ENCODE measurements around a stretch of chr5.

DNA sequence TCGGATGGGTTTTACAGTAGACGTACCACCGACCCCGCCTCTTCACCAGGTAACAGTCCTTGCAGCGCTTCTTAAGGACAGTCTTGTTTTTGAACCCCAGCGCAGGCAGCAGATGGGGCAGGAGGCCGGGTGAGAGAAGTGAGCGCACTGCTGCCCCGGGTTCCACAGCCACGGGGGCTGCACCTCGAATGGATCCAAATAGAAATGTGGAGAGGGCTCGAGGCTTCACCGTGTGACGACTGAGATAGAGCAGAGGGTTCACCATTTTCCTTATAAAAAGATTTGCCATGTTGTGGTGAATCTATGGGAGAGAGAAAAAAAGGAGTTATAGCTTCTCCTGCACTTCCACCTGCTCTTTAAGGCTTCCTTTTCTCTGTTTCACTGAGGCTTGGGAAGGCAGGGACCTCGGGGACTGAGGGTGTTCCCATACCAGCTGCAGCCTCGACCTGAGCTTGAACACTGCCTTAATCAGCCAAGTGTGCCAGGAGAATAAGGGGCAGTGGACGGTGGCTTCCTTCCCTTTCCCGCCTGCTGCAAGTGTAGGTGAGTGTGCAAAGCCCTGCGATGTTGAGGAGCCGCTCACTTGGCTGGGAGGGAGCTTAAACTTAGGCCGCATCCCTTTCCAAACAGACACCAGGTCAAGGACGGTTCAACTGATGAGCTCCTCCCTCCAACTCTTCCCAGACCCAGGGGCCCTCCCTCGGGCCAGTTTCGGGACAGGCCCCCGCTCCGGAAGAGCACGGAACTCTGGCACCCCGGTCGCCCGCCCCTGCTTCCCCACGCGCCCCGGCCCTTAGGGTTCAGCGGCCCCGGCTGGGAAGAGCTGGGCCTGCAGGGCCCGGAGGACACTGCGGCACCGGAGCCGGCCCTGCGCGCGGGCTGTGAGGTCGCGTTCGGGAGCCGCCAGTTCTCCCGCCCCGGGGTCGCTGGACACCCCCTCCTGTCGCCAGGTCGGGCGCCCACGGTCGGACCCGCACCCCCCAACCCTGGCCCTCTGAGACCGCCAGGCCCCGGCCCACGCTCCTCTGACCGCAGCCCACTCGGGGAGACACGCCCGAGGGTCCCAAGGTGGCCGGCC lies 651 bp downstream of the MRPL36 start:
- PRO-cap, 8 experiments: no peak in any of the 8 experiments

GRCh38 chr5:1878236-1878655 lies 4.5 kb downstream of the IRX4 start:
- PRO-cap, 8 experiments: no peak in any of the 8 experiments

DNA sequence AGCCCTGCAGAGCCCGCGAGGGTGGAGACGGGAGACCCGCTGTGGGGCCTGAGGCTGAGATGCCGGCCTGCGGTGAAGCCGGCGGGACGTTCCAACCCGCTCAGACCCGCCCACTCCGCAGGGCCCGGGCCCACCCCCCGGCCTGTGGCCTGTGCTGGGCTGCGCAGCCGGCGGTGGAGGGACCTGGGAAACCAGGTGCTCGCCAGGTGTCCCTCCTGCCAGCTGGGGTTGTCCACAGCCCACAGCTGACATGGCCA lies 48.9 kb upstream of the IRX4 start:
- PRO-cap, 8 experiments: no peak in any of the 8 experiments

- PRO-cap, 8 experiments: no peak in any of the 8 experiments
Measured at GRCh38 chr5:2011774-2012205, 129.1 kb upstream of the IRX4 start.

DNA sequence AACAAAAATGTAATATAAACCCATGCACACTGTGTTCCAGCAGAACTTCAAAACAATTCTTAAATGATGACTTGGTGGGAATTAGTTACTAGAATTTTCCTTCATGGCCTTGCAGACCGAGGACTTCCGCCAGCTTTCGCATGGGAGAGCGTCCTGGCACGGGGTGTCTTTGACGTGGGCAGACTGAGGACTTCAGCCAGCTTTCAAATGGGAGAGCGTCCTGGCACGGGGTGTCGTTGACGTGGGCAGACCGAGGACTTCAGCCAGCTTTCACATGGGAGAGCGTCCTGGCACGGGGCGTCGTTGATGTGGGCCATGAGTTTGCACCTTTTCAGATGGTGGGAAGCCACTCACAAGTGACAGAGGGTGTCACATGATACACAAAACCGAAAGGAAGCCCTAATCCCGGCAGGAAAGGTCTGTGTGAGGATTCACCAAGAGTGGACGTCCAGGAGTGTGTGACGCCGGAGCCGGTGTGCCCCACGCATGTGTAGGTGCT lies 211.3 kb upstream of the IRX4 start:
- PRO-cap, 8 experiments: no peak in any of the 8 experiments

GRCh38 chr5:2105022-2105564 lies 222.4 kb upstream of the IRX4 start:
- PRO-cap, 8 experiments: no peak in any of the 8 experiments

- PRO-cap, 8 experiments: no peak in any of the 8 experiments
Measured at GRCh38 chr5:3101005-3101629, 349.6 kb upstream of the IRX2 start.

GRCh38 chr5:3103457-3103882 lies 352.0 kb upstream of the IRX2 start:
- PRO-cap, 8 experiments: no peak in any of the 8 experiments

- PRO-cap, 8 experiments: no peak in any of the 8 experiments
Measured at GRCh38 chr5:3741200-3741558, 145.5 kb downstream of the IRX1 start.

DNA sequence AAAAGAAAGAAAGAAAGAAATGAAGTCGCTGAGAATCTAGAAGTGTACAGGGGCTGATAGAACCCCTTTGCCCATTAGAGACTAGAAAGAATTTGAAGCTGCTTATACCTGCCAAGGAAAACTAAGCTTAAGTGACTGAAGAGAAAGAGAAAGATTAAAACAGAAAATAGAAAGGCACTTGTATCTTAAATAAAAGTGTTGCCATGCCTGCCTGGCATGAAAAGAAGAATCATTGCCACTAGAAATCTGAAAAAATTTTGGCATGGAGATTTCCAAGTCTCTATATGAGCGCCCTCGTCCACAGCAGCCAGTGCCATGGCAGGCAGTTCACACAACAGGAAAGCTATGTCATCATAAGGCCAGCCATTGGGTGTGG lies 446.5 kb downstream of the IRX1 start:
- PRO-cap, 8 experiments: no peak in any of the 8 experiments

- PRO-cap, 8 experiments: no peak in any of the 8 experiments
Measured at GRCh38 chr5:4196685-4197230, 601.1 kb downstream of the IRX1 start.

DNA sequence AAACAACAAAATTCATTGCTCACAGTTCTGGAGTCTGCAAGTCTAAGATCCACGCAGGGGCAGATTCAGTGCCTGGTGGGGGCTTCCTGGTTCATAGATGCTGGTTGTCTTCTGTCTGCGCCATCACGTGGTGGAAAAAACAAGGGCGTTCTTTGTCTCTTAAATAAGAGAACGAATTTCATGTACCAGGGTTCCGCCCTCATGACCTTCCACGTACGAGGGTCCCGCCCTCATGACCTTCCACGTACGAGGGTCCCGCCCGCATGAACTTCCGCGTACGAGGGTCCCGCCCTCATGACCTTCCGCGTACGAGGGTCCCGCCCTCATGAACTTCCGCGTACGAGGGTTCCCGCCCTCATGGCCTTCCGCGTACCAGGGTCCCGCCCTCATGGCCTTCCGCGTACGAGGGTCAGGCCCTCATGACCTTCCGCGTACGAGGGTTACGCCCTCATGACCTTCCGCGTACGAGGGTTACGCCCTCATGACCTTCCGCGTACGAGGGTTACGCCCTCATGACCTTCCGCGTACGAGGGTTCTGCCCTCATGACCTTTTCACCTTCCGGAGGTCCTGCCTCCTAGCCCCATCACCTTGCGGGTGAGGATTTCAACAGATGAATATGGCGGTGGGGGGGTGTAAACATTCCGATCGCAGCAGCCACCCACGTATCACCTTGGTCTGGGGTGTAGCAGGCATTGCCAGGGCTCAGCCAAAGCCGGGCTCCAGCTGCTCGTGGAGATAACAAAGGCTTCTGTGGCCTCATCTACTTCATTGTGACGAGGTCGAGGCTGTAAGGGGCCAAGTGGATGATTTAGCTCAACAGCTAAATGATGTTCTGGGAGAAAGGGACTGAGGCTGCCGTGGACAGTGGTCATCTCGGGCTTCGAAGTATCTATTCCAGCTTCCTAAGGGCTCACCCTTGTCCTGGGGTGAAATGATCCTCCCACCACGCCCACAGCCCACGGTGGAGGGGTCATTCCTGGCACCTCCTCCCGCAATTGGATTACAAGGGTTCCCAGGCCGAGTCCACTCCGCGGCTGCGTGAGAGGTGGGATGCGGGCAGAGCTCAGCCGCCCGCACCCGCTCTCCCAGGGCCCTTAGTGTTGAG lies 273.8 kb upstream of the ADAMTS16 start:
- PRO-cap, 8 experiments: no peak in any of the 8 experiments

- PRO-cap, 8 experiments: no peak in any of the 8 experiments
Measured at GRCh38 chr5:5271805-5272230, 131.7 kb downstream of the ADAMTS16 start.

GRCh38 chr5:5421888-5422512 lies 477 bp upstream of the ICE1 start:
- PRO-cap, 8 experiments: peak in 8 of 8 experiments; most common plus-strand start chr5:5422095 (in 1); most common minus-strand start chr5:5422365 (in 8)

DNA sequence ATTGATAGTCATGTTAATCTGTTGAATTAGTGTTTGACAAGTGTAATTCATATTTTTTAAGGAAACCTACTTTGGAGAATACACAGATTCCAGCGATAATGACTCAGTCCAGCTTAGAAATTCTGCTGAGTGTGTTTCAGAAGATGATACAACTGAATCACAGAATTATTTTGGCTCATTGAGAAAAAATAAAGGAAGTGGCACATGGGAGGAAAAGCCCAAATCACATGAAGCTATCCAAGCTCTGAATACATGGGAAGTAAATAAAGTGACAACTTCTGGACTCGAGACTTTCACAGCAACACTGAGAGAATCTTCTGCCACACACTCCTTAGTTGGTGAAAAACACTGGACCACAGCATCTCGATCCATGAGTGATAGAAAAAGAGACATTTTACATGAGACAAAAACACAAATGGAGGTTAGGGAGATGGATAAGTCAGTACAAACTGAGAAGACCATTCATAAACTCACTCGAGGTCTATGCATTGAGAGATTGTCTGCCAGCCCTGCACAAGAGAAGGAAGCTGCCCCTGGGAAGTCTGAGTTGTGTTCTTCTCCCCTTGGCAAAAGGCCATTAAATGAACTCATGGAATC lies 38.0 kb downstream of the ICE1 start:
- PRO-cap, 8 experiments: no peak in any of the 8 experiments

DNA sequence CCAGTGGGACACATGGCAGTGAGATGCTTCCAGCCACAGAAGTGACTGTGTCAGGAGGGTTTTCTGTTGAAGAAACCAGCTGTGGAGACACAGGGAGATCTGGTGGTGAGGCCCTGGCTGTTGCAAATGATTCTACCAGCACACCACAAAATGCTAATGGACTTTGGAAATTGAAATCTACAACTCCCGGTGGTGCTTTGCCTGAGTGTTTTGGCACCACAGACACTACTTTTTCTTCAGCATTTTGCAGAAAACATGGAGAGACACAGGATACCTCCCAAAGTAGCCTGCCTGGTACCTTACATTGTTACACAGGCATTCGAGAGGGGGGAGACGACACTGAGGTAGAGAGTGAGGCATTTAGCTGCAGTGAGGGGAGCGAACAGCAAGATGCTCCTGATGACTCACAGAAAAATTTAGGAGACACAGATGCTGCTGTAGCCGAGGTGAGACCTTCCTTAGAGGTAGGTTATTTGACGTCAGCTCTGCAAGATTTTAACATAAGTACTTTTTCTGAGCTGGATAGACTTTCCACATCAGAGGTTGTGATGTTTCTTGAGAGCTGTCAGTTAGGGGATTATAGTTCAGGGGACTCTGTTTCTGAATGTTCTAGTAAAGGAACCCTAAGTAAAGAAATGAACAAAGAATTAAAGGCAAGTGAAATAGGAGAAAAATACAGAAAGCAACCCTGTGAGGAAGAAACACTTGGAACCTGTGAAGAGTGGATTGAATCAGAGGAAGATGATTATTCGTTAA lies 40.0 kb downstream of the ICE1 start:
- PRO-cap, 8 experiments: no peak in any of the 8 experiments

DNA sequence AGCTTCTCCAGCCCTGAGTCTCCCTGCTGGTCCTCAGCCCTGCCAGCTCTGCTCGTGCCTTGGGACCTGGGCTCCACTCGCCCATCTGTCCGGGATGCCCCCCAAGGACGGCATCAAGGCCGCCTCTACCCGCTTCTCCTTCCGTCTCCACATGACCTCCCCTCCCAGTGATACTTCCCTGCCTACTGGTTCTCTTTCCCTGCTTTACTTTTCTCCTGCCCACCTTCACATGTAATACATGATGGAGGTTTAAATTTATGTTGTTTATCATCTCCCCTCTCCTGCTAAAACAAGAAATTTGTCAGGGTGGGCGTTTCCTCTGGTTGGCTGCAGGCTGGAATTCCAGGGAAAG lies 110.3 kb downstream of the ICE1 start:
- PRO-cap, 8 experiments: no peak in any of the 8 experiments

DNA sequence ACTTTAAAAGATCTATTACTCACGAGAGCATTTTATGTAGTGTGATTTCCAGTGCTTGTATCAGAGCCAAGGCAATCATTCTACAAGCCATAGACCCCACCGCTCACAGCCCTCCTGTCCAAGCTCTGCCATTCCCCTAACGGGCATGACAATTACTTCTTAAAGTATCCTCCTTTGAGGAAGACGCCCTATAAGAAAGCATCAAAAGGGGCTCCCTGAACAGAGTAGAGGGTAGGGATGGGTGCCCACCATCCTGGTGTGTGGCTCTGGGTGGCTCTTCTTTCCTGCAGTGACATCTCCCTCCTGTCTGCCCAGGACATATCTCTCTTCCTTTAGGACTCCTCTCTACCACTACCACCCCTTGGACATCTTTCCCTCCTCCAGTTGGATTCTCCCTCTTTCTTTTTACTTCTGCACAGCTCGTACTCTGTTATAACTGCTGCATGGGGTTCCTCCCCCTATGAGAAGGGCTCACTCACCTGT lies 412.5 kb downstream of the ICE1 start:
- PRO-cap, 8 experiments: no peak in any of the 8 experiments

DNA sequence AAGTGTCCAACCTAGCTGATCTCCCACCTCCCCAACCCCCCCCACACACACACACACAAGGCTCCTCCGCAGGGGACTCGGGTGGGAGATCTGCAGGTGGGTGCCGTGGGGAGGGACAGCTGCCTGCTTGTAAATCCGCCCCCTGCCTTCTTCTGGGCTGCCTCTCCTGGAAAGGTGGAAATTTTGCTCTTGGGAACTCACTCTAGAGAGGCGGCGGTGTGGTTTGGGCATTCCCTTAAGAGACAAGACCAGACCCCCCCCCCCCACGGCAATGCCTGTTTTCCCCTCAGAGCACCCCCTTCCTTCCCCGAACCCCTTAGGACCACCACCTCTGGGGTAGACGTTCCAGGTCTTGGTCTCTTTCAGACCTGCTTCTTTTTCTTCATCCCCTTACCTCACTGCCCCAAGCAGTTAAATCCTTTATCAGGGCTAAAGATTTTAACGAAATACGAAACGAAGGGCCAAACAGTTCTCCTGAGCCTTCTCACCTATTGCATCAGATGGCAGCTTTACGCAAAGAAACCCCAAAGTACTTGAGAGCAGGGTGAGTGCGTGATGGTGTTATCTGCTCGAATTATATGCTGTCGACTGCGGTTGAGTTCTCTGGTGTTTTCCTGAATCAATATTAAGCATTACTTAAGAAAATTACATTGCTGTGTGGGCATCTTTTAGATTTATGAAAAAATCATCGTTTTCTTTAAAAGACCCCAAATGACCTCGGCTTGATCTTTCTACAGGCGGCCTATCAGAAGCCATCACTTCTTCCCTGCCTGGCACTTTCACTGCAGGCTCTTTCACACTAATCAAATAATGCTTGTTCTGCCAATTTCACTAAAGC lies 1.4 kb downstream of the UBE2QL1 start:
- PRO-cap, 8 experiments: no peak in any of the 8 experiments

DNA sequence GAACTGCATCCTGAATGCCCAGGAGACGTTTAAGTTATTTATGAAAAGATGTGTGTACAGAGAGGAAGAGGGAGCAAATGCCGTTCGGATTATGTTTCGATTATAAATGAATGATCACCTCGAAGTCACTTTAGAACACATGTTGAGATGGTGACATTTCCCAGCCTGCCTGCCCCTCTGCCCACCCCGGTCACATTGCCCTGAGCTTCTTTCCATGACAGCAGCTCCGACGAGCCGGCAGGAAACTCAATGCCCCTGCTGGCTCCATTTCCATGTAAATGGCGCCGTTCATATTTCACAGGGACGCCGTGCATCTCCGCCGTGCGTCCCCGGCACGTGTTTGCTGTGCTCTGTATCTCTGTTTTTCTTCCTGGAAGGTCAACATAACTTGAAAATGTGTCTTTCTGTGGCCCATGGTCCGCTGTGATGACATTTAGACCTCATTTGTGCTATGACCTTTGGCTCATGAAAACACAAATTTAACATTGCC lies 42.8 kb downstream of the UBE2QL1 start:
- PRO-cap, 8 experiments: no peak in any of the 8 experiments

Data from peripheral blood mononuclear cell (primary cell).